Neuron (in vitro differentiated cells): ENCODE measurements around a stretch of chr1.

GRCh38 chr1:93993054-93993538 lies 83.9 kb upstream of the GCLM start:
- PRO-cap: no peak

DNA sequence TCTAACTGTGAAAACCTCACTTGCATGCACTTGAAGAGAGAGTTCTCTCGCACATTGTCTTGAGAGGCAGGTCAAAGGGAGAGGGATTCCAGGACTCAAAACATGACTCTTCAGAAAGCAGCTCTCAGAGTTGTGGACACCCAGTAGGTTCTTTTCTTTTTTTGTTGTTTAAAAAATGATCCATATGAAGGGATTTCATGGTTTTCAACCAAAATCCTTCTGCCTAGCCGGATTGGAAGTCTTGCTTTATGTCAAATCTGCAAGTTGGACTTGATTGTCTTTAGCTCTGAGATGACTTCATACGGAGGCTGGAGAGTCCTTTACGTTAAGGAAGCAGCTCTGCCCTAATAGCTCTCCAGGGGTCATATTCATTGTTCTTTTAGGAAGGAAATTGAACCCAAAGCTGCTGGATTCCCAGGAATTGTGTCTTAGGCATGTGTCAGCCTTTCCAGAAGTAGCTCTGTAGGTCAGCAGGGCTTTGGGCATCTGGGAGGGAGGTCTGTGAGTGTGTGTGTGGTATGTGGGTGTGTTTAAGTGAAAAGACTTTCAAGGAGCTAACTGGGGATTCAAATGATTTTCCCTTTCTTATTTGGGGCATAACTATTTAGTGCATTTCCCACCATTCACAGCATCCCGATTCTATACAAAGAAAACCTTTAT lies 82.5 kb downstream of the ABCA4 start:
- PRO-cap: no peak

GRCh38 chr1:94095859-94096538 lies 24.9 kb downstream of the ABCA4 start:
- PRO-cap: no peak

GRCh38 chr1:94103817-94104016 lies 17.2 kb downstream of the ABCA4 start:
- PRO-cap: no peak

GRCh38 chr1:94504415-94504836 lies 37.1 kb downstream of the F3 start:
- PRO-cap: no peak

DNA sequence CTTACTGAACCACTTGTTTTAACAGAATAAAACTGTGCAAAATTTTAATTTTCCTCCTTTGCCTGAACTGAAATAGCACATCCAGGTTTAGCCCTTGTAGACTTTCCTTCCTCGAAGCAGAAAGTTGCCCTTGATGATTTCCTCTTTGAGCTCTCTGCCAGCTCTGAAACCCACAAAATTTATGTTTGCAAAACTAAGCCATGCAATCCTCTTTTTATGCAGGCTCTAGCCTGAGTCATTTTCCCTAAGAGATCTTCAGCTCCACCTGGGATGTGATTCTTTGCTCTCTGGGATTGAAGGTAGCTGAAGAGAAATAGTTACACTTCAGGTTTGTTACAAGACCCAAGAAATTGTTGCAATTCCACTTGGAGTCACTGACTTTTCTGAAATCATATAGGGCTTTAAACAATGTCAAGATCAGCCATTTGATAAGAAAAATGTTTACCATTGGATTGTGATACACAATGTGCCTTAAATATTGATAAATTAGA lies 1.5 kb upstream of the F3 start:
- PRO-cap: no peak

- PRO-cap: no peak
Measured at GRCh38 chr1:94590432-94590882, 48.9 kb upstream of the F3 start.

DNA sequence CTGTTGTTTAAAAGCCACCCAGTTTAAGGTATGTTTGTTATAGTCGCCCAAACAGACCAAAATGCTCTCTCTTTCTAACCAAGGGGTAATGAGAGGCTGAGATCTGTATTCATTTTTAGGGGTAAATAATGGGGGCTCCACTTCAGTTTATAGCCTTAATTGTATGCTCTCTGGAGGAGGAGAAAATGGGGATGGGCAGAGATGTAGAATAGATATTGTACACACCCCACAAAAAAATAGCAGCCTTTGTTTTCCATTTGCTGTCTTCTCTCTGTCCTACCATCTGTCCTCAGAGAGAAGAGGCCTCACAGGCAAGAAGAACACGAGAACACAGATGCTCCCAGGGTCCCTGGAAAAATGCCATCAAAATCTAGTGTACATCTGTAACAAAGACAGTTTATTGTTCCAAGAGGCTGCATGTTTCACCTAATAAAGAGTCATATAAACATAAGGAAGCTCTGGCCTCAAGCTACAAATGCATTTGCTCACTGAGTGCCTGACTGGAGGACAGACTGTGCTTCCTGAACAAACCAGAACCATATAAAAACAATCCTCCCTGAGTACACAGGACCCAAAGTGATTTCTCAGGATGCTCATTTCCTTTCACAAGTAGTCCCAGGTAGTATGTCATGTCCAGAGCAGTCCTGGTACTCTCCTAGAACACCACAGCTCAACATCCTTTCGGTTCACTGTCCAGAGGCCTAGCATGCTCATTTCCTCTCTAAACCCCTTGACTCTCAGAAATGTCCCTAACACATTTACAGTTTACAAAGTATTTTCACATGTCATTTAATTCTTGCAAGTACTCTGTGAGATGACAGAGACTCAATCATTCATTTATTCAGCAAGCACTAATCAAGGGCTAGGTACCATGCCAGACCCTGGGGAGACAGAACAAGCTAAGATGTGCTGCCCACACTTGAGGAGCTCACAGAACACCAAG lies 76.3 kb upstream of the SLC44A3 start:
- PRO-cap: no peak

- PRO-cap: no peak
Measured at GRCh38 chr1:94875739-94876854, 50.8 kb downstream of the CNN3 start.

DNA sequence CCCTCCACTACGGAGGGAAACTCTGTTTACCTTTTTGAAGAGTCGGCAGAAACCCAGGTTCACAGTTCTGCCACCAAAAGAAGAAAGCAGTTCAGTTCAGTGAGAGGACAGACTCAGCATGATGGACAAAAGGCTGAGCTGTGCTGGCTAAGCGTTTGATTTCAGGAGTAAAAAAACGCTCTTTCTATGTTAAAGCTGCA lies 42.4 kb downstream of the CNN3 start:
- PRO-cap: no peak

- PRO-cap: no peak
Measured at GRCh38 chr1:94908137-94908679, 18.7 kb downstream of the CNN3 start.

DNA sequence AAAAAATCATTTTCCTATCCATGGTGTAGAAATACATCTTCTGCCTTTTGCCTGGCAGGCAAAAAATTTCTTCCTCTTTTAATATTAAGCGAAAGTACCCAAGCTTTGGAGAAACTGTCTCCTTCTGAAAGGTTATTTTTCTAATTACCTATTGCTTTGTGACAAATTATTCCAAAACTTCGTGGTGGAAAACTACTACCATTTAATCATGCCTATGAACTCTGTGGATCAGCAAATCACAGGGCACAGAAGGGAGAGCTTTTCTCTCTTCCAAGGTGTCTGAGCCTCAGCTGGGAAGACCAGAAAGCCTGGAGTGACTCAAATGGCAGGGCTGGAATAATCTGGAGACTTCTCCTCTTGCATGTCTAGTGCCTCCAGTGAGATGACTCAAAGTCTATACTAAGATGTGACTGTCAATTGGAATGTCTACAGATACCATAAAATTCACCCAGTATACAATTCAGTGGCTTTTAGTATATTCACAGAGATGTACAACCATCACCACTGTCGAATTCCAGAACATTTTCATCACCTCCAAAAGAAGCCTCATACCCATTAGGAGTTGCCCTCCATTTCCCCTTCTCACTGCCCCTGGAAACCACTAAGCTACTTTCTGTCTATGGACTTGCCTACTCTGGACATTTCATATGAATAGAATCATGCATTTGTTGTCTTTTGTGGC lies 47.8 kb upstream of the CNN3 start:
- PRO-cap: no peak

GRCh38 chr1:95086775-95087491 lies 14.2 kb upstream of the ALG14 start:
- PRO-cap: no peak

DNA sequence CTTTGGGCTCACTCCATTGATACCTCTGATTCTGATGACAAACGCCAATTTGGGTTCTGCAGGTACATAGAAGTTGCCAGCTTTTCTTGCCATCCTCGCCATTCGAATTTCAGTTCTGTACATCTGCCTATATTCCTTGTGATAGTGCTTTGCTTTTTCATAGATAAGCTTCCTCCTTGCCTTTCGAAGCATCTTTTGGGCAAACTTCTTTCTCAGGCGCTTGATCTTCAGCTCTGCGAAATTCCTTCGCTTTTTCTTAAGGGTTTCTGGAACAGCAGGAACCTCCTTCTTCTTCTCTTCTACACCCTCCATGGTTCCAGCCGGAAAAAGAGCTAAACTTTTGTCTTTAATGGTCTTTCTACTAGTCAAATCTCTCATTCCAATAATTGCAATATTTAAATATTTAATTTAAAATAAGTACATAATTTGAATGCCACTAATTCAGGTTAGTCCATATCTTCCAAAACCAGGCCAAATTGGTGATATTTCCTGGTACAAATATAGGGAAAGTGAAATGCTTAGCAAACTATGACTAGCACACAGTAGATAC lies 42.2 kb upstream of the PTBP2 start:
- PRO-cap: no peak

GRCh38 chr1:96799381-96799882 lies 77.8 kb downstream of the PTBP2 start:
- PRO-cap: no peak

GRCh38 chr1:97129481-97130083 lies 408.0 kb downstream of the PTBP2 start:
- PRO-cap: no peak

- PRO-cap: no peak
Measured at GRCh38 chr1:97555401-97556263, 365.2 kb downstream of the DPYD start.

GRCh38 chr1:98034325-98034958 lies 113.6 kb upstream of the DPYD start:
- PRO-cap: no peak

DNA sequence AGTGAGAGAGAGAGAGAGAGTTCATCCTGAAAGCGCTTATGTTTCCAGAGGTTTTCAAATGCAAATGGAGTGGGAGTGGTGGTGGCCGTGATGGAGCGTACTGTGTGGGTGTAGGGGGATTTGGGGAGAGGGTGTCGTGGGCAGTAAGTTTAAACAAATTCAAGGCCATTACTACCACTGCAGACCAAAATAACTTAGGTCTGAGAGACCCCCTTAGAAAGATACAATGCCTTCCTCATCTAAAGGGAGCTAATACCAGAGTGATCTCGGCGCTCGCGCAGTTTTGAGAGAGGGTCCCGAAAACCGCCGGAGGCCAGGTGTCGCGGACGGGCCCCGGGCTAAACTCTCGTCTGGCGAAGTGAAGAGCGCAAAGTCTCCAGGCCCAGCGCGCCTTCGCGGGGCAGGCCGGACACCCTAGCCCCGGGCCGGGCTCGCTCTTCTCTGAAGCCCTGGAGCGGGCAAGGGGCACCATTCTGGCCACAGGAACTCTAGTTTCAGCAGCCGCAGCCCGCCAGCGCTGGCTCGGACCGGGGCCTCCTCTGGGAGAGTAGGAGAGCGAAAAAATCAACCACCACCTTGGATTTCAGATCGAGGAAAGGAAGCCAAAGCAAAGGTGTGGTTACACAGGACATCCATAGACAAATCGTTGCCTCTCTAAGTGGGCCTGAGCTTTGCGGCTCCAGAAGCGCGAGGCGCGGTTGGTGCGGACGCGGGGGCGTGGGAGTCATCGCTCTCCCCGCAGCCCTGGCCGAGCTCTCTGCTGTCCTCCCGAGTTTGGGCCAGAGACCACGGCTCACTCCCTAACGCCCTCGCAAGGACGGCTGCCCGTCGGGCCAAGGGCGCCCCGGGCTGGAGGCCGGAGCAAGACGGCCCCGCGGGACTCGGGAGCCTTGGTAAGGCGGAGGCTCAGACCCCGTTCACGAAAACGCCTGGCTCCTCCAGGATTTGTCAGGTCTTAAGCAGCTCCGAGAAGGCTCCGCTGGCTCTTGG lies 132.6 kb upstream of the DPYD start:
- PRO-cap: bidirectional peak, plus-strand start at position 252 of the sequence, minus-strand start outside the sequence; bidirectional peak, plus-strand start at position 864 of the sequence, minus-strand start at position 776 of the sequence

DNA sequence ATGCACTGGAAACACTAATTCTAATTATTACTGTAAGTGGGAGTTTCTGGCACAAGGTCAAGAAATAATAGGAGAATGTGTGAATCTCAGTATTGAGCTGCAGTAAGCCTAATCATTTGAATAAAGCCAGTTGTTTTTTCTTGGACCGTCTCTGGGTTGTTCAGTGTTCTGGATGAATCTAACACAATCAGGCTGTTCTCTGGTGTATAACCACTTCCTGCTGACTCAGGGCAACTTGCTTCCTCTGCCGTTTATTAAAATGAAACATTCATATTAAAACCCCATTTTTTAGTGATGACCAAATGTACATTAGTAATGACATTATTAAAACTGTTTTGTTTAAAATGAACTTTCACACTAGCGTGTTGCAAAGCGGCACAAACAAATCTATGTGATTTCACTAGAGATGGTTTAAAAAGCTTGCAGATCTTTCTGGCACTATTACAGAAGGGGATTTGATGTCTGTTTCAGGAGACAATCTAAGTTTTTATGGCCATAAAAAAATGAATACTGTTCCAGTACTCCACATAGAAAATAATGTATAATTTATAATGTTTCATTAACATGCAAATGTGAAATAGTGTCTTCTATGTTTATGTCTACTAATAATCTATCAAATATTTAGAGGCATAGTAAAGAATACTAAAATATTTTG lies 273.0 kb upstream of the SNX7 start:
- PRO-cap: no peak